Heart right ventricle (tissue), 2 donors: ENCODE measurements around a stretch of chr7.

- PRO-cap, 2 experiments, result no peak in any of the 2 experiments
These were observed 9.2 kb downstream of the DYNC2I1 start for GRCh38 chr7:158865384-158866159.

DNA sequence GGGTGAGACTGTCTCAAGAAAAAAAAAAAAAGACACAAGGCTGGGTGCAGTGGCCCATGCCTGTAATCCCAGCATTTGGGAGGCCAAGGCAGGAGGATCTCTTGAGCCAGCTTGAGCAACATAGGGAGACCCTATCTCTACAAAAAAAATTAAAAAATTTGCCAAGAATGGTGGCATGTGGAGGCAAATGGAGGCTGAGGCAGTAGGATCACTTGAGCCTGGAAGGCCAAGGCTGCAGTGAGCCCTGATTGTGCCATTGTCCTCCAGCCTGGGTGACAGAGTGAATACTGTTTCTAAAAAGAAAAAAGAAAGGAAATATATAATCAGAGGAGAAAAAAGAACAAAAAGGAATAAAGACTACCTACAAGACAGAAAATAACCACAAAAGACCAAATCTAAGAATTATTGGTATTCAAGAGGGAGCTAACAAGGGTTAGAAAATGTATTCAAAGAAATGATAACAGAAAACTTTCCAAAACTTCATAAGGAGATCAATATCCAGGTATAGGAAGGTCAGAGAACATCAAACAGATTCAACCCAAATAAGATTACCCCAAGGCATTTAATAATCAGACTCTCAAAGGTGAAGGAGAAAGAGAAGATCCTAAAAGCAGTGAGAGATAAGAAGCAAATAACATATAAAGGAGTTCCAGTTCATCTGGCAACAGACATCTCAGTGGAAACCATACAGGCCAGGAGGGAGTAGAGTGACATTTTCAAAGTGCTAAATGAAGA lies 81.4 kb downstream of the DYNC2I1 start:
- PRO-cap, 2 experiments, result no peak in any of the 2 experiments

DNA sequence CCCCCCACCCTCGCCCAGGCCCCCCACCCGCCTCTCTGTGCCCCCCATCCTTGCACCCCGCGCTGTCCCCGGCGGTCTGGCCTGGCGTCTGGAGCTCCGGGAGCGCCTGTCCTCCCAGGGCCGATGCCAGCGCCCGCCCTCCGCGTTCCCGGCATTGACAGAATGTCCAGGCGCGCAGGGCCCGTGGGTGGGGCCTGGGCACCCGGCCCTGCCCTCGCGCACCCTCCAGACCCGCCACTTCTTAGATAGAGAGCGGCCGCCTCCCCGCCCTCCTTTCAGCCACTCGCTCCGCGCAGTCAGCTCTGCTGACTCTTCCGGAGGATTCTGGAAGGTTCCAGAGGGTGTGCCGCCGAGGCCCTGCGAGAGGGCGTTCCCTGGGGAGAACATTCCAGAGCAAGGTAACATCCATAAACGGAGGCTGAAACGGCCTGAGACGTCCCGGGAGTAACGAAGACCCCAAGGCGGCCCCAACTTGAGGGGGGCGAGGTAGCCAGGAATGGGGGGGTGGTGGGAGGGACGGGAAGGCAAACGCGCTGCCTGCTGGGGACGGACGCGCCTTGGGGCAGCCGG lies 117.8 kb downstream of the DYNC2I1 start:
- PRO-cap, 2 experiments, result no peak in any of the 2 experiments

DNA sequence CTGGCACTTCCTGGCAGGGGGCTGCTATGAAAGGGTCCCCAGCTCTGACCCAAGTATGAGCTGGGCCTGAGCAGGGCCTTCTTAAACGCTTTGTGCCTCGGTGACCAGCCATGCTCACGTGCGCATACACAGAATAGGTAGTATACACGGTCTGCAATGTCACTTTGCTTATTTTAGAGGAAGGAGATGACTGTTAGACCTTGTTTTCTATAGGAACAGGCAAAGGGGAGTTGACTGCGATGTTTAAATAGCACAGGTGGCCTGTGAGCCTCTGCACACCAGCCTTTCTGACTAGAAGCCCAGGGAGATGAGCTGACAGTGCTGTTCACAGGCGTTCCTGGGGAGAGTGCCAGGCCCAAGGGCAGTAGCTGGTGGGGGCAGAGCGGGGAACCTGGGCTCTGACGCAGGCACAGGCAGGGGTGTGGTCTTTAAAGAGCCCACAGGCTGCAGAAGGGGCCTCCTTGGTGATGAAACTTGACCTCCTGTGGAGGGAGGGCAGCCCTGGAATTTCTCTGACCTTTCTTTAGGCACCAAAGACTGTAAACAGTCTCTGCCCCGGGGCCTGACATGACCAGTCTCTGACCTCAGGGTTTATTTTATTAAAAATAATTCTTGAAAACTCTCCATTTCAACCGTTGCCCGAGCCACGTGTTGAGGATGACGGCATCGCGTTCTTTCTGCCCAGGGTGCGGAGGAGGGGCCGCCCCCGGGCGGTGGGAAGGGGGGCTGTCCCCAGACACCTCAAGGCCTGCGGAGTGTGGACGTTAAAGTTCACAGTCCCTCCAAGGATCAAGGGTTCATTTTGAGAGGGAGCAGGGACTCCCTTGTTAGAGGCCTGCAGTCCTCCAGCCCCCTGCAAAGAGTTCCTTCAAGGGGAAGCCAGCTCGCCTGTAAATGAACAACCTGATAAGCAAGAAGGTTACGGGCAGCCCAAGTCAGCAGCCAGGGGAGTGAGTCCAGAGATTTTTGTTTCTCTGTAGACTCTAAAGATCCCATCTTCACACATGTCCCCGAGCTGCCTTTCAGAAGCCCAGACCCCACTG lies 129.2 kb downstream of the VIPR2 start:
- PRO-cap, 2 experiments, result peak in 2 of 2 experiments; most common plus-strand start position 440 of the sequence (in 1); most common minus-strand start position 339 of the sequence (in 1)

- PRO-cap, 2 experiments, result no peak in any of the 2 experiments
These were observed 123.8 kb downstream of the VIPR2 start for GRCh38 chr7:159020853-159021360.

- PRO-cap, 2 experiments, result no peak in any of the 2 experiments
These were observed 116.9 kb downstream of the VIPR2 start for GRCh38 chr7:159027575-159028401.

GRCh38 chr7:159031692-159032067 lies 113.0 kb downstream of the VIPR2 start:
- PRO-cap, 2 experiments, result no peak in any of the 2 experiments

DNA sequence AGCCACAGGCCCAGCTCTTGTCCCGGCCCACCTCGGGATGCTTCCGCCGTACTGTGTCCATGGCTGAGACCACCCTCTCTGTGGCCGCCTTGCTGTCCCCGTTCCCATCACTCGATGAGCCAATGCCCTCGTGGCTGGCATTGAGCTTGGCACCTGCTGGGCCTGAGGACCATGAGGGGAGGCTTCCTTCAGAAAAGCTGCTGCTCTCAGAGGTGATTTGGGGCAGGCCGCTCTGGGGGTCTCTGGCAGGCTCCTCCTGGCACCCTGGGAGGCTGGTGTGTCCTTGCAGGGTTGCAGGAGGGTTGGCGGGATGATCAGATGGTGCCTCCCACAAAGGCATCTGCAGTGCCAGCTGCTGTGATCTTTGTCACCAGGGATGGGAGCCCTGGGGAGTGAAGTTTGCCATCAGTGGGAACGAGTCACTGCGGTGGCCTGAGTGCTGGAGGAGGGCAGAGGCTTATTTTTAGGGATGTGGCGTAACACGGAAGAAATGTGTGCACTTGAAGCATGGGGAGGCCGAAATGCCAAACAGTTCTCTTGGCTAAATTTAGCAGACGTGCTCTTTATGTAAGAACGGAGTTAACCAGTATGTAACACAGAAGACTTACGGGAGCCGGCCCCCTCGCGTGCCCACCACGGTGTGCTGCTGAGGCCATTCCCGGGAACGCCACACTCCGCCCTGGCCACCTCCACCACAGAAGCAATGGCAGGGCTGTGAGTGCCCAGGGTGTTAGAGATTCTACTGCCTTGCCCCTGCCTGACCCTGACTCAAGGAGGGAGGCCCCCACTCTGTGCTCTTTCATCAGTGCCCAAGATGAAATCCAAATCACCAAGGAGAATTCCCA lies 47.6 kb downstream of the VIPR2 start:
- PRO-cap, 2 experiments, result peak in 2 of 2 experiments; most common plus-strand start position 596 of the sequence (in 2); most common minus-strand start position 285 of the sequence (in 1)

DNA sequence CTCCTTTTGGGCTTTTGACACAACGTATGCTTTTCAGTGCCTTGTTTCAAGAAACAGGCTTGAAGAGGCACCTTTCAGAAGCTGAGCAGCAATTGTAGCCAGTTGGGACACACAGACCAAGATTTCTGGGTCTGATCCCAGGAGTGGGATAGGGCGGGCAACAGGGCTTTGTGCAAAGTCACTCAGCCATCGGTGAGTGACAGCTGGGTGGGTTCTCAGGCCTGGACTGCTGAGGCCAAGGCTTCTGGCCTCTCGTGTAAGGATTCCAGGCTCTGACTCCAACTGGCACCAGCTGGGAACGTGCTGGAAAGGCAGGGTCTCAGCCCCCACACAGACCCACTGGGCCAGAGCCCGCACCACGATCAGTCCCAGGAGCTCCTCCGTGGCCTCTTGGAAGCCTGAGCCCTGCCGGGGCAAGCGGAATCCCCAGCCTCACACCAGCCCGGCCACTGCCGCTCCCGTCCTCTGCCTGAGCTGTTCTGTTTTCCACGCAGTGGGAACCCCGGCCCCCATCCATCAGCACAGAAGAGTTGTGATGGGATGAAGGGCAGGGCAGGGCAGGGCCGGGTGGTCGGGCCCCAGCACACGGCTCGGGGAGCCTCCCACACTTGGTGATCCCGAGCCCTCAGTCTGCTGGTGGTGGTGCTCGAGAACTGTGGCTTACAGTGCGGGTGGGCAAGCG lies 46.9 kb downstream of the VIPR2 start:
- PRO-cap, 2 experiments, result peak in 2 of 2 experiments; most common plus-strand start position 259 of the sequence (in 1); most common minus-strand start position 96 of the sequence (in 1)

DNA sequence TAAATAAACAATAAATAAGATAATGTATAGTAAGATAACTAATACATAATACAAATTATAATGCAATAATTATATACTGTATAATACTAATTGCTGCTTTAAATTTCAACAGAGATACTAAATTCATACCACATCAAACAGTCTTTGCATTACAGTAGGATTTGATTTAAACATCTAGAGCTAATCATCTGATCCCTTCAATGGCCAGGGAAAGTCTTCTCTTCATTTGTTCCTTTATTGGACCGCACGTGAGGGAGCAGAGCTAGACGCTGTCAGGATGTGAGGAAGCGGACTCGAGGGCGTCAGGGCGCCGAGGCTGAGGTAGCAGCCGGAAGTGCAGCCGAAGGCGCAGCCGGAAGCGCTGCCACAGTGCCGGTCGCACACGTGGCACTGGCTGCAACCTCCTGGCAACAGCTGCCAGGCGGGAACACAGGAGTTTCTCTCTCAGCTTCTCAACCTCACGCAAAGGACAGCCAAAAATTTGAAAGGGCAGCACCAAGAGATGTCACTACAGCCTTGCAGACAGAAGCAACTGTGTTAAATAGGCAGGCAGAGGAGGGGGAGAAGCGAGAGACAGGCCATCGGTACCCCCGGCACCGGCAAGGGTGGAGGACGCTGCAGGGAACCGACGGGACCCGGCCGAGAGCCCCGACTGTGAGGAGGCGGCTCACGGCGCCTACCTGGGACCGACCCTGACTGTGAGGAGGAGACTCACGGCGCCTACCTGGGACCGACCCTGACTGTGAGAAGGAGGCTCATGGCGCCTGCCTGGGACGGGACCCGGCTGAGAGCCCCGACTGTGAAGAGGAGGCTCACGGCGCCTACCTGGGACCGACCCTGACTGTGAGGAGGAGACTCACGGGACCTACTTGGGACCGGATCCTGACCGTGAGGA lies 32.4 kb downstream of the VIPR2 start:
- PRO-cap, 2 experiments, result no peak in any of the 2 experiments

DNA sequence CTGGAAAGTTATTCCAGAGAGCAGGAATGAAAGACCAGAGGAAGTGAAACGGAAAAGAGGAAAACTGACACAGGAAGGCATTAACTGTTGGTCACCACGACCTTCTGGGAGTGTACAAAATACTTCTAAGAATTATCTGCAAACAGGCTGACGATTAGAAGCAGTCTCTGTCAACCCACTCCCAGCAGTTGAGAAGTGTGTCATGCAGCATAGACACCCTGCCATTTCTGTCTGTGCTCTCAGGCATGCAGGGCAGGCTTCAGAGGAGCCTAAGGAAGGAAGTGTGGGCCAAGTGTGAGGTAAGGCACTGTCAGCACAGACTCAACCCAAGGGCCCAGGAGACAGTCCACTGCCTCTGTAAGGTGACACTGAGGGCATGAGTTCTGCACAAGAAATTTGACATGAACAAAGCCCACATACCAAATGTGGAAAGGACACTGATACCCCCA lies 108.9 kb upstream of the VIPR2 start:
- PRO-cap, 2 experiments, result no peak in any of the 2 experiments